Monocyte (primary cell): ENCODE measurements around the genes CD200R1 and SIDT1.

GRCh38 chr3:112564487-112565190 is 2.8 kb downstream of the SLC35A5 start:
- PRO-cap, 2 experiments: no peak in any of the 2 experiments

GRCh38 chr3:112605238-112605460 is 35.8 kb downstream of the CCDC80 start:
- PRO-cap, 2 experiments: no peak in any of the 2 experiments

- PRO-cap, 2 experiments: no peak in any of the 2 experiments
Observed at GRCh38 chr3:112835298-112835788, 11.3 kb downstream of the CD200R1L start.

- PRO-cap, 2 experiments: no peak in any of the 2 experiments
Observed at GRCh38 chr3:112974676-112975442, at the start of gene CD200R1. CD200R1 (minus strand) TSS chr3:112975103.

DNA sequence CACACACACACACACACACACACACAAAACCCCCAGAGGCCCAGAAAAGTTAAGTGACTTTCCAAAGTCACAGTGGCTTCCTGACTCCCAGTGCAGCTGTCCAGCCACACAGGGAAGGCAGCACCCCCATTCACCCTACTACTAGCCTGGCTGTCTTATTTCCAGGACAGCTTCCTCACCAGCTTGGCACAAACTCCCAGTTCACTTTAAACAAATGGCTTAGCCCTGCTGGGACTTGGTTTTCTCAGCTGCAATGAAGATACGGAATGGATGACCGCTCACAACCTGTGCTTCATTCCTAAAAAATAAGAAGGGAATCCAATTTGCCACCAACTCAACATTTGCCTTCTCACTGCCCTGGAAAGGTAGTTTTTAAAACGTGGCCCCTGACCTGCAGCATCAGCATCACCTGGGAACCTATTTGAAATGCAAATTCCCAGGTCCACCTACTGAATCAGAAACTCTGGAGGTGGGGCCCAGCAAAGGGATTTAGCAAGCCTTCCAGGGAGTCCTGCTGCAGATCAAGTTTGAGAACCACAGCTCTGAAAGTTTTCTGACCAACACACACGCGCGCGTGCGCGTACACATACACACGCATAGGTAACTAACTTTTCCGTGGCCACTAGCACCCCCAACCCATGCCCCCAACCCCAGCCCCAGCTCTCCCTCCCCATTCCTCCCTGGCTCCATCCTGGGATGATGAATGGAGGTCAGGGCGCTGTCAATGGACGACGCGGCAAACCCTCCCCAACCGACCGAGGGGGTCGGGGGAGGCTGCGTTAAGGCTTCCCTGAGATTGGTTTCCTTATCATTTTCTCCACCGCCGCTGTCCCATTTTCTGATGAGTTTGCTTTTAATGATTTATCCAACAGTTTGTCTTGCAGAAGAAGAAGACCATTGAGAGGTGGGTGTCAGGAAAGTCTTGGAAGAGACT is 836 bp upstream of the BOC start:
- PRO-cap, 2 experiments: no peak in any of the 2 experiments

DNA sequence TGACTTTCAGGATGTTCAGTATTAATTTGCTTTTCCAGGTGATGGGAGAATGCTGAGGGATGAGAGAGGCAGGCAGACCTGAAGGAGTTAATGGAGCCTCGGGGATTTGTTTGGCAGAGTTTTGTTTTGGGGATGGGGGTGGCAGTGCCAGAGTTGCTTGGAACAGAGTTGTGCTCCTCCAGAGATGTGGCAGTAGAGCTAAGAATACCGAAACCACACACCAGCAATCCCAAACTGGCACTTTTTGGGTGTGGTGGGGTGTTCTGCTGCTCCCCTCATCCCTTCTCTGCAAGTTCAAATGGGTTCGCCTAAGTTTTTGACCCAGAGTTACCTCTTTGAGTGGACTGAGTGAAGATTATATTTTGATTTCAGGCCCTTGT is 1.5 kb downstream of the BOC start:
- PRO-cap, 2 experiments: no peak in any of the 2 experiments

DNA sequence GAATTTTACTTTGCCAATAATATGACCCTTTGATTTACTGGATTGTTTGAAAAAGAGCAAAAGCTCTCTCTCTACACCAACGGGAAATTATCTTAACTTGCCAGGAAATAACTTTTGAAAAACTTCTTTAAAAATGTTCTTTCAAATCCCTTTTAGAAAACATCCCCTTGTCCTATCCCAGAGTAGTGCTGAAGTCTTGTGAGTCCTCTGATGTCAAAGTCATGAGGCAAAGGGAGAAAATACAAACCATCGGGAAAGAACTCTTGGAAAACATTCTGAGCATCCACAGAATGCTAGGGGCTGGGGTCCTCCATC is 36.4 kb downstream of the BOC start:
- PRO-cap, 2 experiments: no peak in any of the 2 experiments

DNA sequence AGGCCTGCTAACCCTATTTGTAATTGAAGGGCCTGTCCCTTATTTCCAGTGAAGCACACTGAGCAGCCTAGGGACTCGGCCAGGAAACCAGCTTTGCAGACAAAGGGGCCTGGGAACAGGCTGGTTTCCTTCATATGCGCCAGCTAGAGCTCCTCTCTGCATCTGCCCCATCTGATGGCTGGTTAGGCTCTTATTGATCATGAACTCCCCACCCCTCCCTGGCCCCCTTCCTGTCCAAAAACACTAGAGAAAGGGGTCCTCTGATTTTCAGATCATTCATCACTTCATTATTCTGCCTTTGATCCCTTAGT is 53.0 kb downstream of the BOC start:
- PRO-cap, 2 experiments: no peak in any of the 2 experiments

- PRO-cap, 2 experiments: no peak in any of the 2 experiments
Observed at GRCh38 chr3:113498546-113499743, 16.0 kb downstream of the SPICE1 start.

DNA sequence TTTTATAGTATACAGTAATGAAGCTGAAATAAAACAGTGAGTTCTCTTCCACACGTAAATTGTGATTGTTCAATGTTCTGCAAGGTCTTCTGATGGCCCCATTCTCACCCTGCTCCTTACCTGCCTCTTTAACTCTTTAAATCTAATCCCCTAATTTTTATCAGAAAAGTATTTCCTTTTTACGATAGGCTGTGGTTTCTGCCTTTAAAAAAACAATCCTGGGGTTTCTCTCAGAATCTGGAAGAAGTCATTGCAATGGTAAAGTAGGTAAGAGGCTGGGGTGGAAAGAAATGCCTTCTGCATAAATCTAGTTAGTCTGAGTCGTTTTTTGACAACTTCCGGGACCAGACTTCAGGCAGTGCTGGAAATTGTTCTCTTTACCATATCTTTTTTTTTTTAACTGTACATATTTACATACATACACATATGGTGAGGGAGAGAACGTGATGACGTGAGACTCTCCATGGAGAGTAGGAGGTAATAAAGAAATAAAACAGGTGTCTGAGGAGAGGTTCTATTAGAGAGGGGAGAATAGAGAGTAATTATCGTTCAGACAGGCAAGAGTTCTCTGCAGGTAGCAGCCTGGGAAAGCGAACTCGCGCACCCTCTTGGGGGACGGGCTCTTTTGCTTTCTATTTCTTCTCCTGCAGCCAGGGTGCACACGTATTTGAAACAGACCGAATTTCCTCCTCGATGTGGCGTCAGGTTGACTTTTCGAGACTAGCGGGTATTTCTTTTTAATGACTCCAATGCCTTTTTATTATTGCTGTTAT is at the start of gene SIDT1:
Gene SIDT1, plus strand, starts transcription at position 664 of the 773 bp plus-strand sequence.
- PRO-cap, 2 experiments: no peak in any of the 2 experiments

GRCh38 chr3:113754473-113754912 is 7.7 kb downstream of the ATP6V1A start:
- PRO-cap, 2 experiments: no peak in any of the 2 experiments

GRCh38 chr3:114213796-114214618 is 23.4 kb downstream of the ZNF80 start:
- PRO-cap, 2 experiments: peak in 1 of 2 experiments; most common plus-strand start chr3:114214427 (in 1); most common minus-strand start chr3:114214369 (in 1)

DNA sequence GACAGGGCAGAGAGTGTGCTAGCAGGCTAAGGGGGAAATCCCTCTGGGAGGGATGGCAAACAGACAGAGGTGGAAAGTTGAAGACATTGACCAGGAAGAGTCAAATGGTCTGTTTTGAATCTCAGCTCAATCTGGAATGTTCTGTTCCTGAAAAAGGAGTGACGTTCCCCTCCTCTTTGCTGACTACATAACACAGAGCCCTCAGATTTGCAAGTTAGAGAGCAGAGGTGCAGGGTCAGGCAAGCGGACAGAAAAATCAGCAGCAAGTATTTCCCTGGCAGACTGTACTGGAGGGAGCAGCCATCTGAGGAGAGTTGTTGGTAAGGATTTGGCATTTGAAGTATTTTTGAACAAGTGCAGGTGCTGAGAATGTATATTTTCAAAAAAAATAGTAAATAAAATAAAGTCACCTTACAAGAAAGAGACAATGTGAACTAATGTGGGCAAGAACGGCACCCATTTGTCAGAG is 17.7 kb downstream of the ZNF80 start:
- PRO-cap, 2 experiments: no peak in any of the 2 experiments

GRCh38 chr3:114332086-114332723 is 38.4 kb downstream of the TIGIT start:
- PRO-cap, 2 experiments: no peak in any of the 2 experiments

GRCh38 chr3:114406309-114406660 is 112.5 kb downstream of the TIGIT start:
- PRO-cap, 2 experiments: no peak in any of the 2 experiments

DNA sequence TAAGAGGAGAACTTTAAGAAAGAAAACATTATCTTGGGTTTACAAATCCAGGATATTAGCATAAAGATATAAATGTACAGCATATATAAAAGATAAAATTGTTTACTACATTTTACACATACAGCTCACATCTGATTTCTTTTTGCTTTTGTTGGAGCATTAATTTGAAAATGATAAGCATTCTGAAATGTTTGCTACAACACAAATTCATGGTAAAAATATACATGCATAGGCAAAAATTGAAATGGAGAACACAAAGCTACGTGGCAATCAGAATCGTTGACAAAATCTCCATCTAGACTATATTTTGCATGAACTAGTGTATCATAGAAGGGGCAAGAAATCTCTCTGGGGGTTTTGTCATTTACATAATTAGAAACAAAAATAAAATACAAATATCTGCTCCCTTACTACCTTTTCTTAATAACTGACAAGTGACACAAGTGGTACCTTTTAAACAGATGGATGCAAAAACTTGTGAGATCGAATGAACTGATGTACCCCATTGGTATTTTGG is 159.2 kb downstream of the TIGIT start:
- PRO-cap, 2 experiments: no peak in any of the 2 experiments

GRCh38 chr3:114624854-114625243 is 331.0 kb downstream of the TIGIT start:
- PRO-cap, 2 experiments: no peak in any of the 2 experiments

DNA sequence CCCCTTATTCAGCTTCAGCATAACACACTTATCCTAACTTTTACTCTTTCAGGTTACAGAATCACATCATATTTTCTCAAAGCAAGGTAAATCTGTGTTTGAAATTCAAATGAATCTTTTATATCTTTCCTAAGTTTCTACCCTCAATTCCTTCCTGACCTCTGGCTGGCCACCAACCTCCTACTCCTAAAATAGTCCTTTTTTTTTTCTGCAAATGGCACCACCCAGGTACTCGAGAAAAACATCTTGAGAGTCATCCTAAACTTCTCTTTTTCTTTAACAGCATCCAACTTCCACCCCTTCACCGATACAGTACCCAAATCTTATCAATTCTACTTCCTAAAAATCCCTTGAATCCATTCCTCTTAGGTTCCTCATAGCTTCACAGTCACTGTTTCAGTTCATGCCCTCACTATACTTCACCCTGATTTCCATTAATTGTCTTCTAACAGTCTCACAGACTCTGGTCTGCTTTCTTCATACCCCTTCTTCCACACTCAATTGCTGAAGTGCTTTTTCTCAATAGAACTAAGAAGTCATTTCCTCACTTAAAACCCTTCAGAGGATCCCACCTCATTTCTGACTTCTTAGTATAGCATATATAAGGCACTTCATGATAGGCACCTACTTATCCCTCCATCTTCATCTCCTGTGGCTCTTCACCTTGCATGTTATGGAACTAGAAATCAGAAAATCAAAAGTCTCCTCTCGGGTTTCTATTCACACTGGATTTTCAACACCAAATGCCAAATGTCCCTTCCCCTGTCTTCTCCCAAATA is 80.8 kb downstream of the ZBTB20 start:
- PRO-cap, 2 experiments: no peak in any of the 2 experiments

DNA sequence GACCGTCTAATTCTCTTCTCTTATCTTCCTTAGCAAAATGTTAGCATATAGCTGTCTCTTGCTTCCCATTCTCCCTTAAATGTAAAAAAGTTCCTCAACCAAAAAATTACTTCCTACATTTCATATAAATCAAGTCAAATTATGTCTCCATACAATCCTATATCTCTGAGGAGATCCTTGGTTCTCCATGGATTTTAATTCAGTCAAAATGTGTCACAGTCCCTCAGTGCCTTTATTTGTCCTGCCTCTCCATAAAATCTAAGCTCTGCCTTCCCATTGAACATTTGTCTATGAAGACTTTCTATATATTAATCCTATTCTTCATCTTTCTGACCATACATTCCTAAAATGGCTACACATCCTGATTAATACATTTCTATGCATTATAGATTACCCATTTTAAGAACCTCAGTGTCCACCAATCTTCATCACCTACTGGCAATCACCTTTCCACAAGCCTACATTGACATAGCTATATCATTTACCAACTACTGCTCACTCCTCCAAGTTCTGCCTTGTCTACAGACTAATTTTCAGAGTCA is 24.6 kb downstream of the ZBTB20 start:
- PRO-cap, 2 experiments: no peak in any of the 2 experiments

GRCh38 chr3:115657866-115658701 is 34.8 kb downstream of the GAP43 start:
- PRO-cap, 2 experiments: peak in 1 of 2 experiments; most common plus-strand start chr3:115658479 (in 1); most common minus-strand start chr3:115658465 (in 1)